LHCN-M2 (cell line): ENCODE results near the genes SLC17A9 and BHLHE23.

DNA sequence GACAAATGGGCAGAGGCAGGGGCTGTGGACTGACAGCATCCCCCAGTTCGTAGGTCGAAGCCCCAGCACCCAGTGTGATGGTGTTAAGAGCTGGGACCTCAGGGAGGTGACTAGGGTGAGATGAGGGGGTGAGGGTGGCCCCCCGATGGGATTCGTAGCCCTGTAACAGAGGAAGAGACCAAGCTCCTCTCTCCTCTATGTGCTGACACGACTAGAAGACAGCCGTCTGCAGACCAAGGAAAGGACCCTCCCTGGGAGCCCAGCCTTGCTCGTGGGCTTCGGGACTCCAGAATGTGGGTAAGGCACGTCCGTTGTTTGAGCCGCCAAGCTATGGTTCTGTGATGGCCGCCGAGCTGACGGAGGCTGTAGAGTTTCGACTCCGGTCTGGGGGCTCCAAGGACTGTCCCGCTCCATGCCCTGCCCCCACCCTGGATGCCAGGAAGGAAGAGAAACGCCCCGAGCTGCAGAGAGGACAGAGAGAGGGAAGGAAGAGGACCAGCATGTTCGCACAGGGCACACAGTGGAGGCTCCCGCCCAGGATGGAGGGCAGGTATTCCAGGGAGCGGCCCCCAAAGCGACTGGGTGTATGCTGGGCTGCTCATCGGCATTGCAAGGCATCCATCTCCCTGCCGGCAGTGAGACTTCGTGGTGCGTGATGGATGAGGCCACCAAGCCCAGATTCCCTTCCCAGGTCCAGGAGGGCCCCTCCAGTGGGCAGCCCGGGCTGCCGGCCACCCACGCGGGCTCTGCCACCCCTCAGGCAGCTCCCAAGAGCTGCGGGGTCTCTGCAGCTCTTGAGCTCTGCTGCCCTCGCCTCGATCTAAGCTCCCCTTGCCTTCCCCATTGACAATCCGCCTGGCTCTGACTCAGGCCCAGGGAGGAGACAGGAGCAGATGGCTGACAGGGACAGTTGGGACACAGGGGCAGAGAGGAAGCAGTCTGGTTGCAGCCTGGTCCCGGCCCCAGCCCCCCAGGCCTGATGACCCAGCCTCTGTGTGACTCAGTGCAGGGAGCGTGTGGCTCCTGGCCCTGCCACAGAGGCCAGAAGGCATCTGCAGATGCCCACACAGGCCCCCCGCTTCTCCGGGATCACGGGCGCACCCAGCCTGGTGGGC lies 32.7 kb downstream of the SLCO4A1 start:
- RAMPAGE, long total RNA = no peak

DNA sequence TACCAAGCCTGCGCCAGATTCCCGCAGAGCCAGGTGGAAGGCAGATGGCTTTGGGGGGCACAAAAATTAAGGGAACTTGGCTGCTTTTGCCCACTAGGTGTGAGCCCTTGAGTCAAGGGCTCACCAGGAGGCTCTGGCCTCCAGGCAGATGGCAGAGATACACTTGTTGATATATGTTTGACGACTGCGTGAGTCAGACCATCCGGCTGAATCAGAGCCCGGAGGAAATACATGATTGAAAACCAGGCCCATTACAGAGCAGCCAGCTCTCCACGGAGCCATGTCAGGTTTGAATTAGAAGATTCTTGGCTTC lies 5.2 kb upstream of the NTSR1 start:
- RAMPAGE, long total RNA = no peak

DNA sequence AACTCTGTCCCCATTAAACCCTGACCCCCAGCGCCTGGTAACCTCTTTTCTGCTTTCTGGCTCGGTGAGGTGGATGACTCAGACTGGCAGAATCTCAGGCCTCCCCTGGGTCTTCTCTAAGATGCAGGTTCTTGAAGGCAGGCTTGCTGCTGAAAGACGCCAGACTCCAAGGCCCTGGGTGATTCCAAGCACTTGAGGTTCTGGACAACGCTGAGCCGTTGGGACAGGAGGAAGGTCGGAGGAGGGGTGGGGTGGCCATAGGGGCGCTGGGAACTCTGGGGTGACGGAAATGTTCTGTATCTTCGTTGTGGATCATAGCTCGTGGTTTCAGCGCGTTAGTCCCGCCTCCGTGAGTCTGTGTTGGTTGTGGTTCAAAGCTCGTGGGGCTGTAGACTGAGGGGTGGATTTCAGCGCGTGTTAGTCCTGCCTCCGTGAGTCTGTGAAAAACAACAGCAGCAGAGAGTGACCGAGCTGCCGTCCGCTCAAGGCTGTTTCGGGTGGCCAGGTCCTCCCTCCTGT lies 7.6 kb downstream of the NTSR1 start:
- RAMPAGE, long total RNA = no peak

DNA sequence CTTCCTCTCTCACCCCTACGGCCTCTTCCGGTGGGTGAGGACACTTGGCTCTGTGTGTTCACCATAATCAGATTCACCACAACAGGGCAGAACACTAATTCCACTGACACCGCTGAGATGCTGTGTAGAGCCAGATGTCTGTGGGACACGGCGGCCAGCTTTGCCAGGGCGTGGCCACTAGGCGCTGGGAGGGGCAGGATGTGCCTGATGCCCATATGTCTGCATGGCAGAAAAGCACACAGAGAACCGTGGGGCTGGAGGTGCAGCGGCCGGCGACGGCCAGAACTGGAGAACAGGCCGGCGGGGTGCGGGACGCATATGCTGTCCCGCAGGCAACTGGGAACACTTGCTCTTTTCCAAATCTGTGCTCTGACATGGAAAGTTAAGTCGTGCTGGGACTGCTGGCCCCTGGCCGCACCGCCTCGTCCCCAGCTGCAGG lies 30.9 kb downstream of the NTSR1 start:
- RAMPAGE, long total RNA = no peak

DNA sequence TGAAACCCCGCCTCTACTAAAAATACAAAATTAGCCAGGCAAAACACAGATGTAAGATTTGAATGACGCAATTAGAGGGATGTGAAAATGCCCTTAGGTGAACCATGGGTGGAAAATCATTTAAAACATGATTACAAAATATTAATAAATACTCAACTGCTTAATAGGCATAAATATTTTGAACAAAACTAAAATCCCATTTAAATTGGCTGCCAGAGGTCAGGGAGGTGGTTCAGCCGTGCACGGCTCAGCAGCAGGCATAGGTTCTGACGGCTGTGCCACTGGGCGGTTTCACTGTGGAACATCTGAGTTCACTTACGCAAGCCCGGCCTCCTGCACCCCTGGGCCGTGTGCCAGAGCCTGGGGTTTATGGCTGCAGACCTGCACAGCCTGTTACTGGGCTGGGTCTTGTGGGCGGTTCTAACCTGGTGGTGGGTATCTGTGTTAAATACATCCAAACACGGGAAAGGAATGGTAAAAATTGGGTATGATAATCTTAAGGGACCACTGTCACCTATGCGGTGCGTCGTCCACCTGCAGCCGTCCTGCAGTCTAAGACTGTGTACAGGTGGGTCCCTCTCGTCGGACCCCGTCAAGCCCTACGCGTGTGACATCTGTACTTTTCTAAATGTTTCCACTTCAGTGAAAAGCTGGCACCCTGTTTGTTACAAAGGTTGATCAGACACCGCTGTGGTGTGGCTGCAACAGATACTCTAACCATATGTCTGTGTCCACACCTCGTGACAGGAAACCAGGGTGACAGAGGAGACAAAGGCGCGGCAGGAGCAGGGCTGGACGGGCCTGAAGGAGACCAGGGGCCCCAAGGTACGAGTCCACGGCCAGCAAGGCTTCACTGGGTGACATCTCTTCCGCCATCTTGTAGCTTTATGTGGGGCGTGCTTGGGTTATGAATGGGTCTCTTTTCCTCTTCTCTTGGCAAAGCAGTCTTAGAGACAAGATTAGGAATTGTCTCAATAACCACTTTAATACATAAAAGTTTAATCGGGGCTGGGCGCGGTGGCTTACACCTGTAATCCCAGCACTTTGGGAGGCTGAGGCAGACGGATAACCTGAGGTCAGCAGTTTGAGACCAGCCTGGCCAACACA lies 21.4 kb downstream of the COL9A3 start:
- RAMPAGE, long total RNA = no peak

DNA sequence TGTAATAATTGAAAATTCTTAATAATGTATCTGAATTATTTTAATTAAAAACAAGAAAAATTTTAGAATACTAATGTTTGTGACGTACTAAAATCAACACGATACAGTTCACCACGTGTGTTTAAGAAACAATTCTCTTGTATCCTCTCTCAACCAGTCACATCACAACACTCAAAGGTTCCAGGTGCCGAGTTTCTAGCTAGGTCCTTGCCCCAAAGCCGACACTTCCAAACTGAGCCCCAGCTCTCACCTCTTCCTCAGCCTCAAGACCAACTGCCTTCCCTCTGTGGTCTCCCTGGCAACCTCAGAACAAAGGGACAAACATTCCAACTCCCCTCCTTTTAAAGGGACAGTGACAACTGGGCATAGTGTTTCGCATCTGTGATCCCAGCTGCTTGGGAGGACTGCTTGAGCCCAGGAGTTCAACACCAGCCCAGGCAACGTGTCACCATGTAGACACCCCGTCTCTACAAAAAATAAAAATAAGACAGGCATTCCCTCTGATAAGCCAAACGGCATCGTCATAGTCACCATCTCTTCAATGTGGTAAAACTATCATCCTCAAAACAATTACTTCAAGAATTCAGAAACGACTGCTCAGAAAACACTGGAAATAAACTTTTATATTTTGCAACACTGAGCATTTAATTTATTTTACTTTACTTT lies 11.3 kb downstream of the DIDO1 start:
- RAMPAGE, long total RNA = no peak

DNA sequence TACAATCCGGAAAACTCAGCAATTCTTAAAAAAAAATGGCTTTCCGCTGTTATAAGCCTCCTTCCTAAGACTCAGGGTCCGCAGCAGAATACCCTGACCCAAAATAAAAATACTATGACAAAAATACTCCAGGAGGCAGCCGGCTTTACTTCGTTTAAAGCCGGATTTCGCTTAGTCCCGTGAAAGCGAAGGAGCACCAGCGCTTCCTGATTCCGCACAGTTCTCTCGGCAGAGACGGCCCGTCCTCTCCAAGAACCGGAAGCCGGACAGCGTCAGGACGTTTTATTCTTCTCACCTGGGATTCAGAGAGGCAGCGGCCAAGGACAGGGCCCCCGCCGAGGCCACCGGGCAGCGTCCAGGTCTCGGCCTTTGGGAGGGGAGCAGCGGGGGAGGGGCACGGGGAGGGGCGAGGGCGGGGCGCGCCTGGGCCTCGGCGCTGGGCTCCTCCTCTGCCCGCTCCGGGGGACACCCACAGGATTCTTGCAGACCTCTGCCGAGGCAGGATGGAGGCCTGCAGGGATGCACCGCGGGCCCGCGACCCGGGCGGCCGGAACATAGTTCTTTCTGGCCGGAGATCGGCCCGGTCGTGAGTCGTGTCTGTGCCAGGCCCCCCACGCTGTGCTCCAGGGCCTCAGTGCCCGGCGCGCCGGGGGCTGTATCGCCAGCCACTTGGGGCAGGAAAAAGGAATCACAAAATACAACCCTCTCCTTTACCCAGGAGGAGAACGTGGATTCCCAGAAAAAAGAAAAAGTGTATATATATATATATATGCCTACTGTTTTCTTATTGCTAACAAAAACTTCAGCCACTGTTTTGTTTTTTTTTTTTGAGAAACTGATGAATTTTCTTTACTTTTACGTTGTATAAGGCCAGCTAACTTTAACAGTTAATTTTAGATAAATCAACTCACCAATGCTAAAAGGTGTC lies 2.9 kb upstream of the DIDO1 start:
- RAMPAGE, long total RNA = no peak

DNA sequence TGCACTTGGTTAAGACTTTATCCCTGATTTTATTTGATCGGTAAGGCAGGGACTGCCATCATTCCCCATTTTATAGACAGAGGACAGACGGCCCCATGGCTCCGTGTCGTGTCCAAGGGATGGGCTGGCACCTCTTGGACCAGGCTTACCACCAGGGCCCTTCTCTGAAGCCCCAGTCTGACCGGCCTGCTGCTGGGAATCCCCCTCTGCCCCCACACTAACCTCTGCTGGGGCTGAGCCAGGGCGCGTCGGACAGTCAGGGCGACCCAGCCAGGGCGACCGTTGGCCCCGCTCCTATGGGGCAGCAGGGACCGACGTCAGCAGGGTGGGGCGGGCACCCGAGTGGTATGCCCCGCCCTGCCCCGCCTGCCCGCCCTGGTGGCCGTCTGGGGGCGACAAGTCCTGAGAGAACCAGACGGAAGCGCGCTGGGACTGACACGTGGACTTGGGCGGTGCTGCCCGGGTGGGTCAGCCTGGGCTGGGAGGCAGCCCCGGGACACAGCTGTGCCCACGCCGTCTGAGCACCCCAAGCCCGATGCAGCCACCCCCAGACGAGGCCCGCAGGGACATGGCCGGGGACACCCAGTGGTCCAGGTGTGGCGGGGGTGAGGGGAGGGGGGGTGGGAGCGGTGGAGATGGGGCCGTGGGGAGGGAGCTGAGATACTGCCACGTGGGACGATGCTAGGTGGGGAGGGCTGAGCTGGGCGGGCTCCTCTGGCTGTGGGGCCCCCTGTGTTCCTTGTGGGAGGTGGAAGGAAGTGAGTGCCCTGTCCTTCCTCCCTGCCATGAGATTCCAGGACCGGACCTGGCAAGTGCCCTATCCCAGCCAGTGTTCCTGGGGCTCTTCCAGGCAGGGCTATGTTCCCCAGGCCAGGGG lies at the start of gene SLC17A9:
TSS of gene SLC17A9 (plus strand) at position 414 of the 877 bp plus-strand sequence.
- RAMPAGE, long total RNA = no peak

GRCh38 chr20:63006745-63007600 lies at the start of gene BHLHE23:
BHLHE23 (minus strand) TSS chr20:63006964.
- RAMPAGE, long total RNA = no peak

DNA sequence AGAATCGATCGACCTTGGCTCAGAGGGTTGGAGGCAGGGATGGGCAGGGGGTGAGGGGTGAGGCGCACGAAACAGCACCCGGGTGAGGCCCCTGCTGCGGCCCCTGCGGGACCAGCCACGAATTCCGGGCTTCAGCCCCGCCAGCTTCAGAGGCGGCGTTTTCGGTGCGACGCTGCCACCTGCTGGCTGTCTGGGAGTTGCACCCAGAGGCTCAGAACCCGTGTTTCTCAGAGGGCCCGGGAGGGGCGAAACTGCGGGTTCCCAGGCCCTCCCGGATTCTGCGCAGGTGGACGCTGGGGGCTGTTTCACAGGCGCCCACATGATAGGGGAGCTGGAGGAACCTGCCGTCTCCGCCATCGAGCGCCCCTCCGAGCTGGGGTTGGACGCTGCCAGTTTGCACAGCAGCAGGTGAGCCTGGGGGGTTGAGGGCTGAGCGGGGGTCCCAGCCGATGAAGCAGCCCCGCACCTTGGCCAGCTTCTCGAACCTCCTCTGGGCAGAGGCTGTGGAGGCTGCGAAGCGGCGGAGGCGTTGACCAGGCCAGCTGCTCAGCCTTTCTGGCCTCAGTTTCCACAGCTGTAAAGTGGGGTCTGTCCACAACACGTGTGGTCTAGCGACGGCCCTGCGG lies 2.4 kb upstream of the BHLHE23 start:
- RAMPAGE, long total RNA = no peak

DNA sequence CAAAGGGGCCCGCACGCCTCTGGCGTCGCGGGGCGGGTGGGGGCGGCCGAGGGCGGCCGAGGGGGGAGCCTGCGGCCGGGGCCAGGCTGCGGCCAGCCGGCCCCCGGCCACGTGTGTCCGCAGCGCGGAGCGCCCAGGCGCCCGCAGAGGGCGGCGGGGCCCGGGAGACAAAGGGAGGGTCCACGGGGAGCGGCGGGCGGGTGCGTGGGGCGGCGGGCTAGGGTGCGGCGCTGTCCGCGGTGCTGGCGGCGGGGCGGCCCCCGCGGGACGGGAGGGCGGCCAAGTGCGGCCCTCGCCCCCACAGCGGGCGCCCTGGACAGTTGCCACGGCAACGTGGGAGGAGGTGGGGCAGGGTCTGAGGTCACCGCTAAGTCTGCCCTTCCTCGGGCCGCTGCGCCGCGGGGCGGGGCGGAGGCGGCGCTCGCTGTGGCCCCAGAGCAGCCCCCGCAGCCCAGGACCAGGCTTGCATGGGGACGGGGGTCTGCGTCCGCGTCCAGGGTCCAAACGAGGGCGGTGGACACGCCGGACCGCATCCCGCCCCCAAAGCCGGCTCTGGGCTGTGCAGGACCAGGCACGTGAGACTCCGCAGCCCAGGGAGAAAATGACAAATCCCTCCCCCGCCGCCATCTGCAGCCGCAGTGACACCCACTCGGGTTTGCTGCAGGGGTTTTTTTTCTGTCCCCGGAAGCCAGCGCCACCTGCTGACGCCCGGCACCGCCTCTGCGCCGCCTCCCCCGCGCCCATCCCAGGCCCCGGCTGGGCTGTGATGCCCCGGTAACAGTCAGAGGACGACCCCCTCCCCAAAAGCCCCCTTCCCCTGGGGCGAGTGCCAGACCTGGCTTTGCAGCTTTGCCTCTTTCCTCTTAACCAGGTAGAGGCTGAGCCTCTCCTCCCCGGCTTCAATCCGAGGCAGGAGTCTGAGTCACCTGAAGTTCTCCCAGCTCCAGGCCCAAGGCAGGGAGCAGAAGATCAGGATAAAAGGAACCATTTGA lies 36.9 kb downstream of the YTHDF1 start:
- RAMPAGE, long total RNA = no peak

DNA sequence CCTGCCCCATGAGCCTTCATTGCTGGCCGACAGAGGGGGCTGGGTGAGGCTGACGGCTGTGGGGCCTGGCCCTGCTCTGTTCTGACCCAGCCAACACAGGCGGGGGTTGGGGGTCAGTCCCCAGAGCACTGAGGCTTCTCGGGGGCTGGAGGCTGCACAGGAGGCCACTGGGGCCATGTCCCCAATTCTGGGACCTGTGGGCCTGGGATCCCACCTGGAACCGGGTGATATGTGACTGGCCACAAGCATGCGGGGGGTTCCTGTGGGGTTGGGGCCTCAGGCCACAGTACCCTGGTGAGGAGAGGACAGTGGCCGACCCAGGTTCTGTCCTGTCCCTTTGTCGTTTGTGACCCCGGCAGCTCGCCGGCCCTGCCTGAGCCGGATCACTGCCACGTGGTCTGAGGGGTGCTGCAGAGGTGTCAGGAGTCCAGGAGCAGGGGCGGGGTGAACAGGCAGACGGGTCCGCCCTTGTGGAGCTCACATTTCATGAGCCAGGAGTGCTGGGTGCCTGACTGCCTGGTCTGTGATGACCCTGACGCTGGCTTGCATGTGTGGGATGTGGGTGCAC lies 2.1 kb upstream of the COL20A1 start:
- RAMPAGE, long total RNA = no peak

- RAMPAGE, long total RNA = no peak
Observed at GRCh38 chr20:63370736-63371106, 9.6 kb upstream of the CHRNA4 start.

GRCh38 chr20:63379981-63380408 lies 18.8 kb upstream of the CHRNA4 start:
- RAMPAGE, long total RNA = no peak

DNA sequence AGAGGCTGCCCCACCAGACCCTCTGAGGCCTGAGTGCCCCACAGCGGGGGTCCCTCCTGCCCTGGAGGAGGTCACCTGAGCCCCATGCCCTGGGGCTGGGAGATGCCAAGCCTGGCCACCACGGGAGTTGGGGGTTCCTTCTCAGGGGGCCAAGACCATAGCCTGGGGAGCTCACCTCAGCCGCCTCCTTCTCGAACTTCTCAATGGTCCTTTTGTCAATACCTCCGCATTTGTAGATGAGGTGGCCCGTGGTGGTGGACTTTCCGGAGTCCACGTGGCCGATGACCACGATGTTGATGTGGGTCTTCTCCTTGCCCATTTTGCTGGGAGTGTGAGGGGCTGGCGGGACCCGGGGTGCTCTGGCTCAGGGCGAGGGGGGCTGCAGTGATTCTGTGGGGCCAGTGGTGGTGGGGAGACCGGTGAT lies 1.4 kb downstream of the EEF1A2 start:
- RAMPAGE, long total RNA = no peak

DNA sequence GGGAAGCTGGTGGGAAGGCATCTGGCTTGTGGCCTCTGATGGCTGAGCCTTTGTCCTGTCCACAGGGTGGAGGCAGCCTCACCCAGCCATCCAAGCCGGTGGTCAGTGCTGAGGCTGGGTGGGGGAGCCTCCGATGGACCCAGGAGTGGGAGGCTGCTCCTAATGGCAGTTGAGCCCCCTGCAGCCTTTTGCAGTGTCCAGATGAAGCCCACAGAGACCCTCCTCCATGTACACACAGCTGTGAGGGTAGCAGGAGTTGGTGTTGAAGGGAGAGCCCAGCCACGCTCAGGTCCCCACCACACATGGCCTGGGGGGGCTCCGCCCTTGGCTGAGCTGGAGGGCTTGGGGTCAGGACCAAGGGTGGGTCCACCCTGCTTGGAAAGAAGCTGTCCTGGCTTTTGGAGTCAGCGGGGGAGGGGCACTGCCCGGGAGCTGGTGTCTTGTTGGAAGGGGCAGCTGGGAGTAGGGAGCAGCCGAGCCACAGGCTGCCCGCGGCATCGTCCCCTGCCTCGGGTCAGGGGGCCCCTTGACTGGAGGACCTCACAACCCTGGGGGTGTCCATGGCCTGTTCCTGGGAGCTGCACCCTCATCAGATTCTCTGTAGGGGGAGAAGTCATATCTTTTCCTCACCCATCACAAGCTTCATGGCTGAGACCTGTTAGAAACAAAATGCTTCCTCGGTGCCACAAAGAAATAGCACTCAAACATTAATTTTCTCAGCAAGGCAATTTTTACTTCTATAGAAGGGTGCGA lies 2.7 kb downstream of the PPDPF start:
- RAMPAGE, long total RNA = no peak

DNA sequence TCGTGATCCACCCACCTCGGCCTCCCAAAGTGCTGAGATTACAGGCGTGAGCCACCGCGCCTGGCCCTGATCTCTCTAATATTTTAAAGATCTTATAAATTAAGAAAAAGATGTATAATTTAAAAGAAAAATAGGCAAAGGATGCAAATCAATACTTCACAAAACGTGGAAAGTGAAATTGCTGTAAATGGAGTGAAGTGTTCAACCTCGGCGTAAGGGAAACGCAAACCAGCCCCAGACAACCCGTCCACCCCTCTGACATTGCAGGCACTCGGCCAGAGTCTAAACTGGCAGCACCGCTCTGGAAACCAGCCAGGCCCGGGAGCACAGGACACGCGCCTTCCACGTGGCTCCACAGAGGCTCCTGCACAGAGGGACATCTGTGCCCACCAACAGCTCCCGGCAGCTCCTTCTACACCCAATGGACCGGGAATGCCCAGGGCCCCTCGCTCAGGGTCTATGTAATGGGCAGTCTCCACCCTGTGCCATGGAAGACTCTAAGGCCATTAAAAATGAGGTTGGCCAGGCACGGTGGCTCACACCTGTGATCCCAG lies 3.2 kb upstream of the HELZ2 start:
- RAMPAGE, long total RNA = no peak

GRCh38 chr20:63652043-63652956 lies 924 bp downstream of the STMN3 start:
- RAMPAGE, long total RNA = no peak

DNA sequence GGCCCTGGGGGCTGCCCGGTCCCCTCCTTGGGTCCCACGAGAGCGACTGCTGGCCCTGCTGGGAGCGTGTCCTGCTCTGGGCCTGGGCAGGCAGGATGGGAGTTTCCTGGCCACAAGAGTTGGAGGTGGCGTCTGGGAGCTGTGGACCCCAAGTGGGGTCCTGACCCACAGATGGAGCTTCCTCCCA lies 7.3 kb upstream of the TNFRSF6B start:
- RAMPAGE, long total RNA = no peak

DNA sequence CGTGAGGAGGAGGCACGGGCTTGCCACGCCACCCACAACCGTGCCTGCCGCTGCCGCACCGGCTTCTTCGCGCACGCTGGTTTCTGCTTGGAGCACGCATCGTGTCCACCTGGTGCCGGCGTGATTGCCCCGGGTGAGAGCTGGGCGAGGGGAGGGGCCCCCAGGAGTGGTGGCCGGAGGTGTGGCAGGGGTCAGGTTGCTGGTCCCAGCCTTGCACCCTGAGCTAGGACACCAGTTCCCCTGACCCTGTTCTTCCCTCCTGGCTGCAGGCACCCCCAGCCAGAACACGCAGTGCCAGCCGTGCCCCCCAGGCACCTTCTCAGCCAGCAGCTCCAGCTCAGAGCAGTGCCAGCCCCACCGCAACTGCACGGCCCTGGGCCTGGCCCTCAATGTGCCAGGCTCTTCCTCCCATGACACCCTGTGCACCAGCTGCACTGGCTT lies 627 bp downstream of the TNFRSF6B start:
- RAMPAGE, long total RNA = no peak